Skeletal muscle tissue (tissue), 7 donors: ENCODE results near the genes WNK4, AOC3 and TMEM106A.

DNA sequence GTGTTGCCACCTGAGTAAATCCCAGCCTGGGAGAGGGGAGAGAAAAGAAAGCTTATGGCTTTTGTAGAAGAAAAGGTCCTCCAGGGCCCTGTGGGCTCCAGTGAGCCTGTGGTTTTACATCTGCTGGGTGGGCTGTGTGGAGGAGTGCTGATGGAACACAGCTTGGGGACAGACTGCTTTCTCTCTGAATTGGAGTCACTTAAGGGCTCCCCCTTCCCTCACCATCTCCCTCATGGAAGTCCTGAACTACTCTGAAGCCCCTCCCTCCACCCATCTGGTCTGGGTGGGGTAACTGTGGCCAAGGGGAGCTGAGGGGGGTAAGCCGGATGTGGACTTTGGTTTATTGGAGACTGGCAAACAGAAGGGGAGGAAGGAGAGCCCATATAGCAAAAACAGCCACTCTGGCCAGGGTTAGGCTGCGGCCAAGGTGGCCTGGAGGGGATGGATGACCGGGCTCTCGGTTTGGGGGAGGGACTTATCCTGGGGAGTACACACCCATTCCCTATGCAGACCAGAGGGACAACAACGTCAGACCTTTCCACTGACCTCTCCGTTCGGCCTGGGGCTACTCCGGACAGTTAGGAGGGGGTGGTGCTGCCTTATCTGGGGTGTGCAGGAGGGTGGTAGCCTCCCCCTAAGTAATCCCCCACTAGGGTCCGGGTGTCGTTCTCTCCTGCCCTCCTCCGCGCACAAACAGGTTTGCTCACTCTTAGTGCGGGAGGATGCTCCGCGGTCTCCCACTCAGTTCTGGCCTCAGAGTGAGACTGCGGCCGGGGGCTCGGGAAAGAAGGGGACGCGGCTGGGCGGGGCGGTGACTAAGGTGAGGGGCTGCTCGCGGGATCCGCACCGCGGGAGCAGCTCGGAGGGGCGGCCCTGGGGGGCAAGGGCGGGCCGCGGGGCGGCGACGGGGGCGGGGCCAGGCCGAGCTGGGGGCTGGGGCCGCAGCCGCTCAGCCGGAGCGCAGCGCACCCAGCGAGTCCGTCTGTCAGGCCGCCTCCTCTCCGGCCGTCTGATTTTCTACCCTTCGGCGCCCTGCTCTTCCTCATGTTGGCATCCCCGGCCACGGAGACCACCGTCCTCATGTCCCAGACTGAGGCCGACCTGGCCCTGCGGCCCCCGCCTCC is at the start of gene WNK4:
TSS of gene WNK4 (plus strand) at position 956 of the 1,124 bp plus-strand sequence.
- PRO-cap, 3 experiments = no peak in any of the 3 experiments
- RAMPAGE, long total RNA = no peak
- RRBS, 2 experiments = 6 to 8% methylated on average over 24 to 26 of the region's 55 CpGs

- PRO-cap, 3 experiments = no peak in any of the 3 experiments
- RAMPAGE, long total RNA = no peak
- RRBS, 2 experiments = no CpG with 5 or more reads among the region's 10 CpGs
These were observed 512 bp downstream of the COA3 start for GRCh38 chr17:42798058-42798326.

- PRO-cap, 3 experiments = peak in 3 of 3 experiments; most common plus-strand start chr17:42851233 (in 3)
- RAMPAGE, long total RNA = start-site peak on the plus strand at chr17:42851184-42851220, 54 and 47 reads in 2 replicates
- RRBS, 2 experiments = 5 to 7% methylated on average over 6 of the region's 22 CpGs
These were observed at the start of gene AOC3 for GRCh38 chr17:42850738-42851773. Gene AOC3 (plus strand): TSS chr17:42851199.

DNA sequence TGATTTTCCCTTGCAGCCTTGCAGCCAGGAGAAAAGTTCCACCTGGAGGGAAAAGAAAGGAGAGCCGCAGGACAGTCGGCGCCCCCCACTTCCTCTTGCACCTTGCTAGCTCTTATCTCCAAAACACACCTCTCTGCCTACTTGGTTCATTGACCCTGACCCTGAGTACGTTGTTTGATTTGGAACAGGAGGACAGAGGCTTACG is 15.7 kb downstream of the AOC3 start:
- PRO-cap, 3 experiments = no peak in any of the 3 experiments
- RAMPAGE, long total RNA = no peak
- RRBS, 2 experiments = no CpG with 5 or more reads among the region's 5 CpGs

DNA sequence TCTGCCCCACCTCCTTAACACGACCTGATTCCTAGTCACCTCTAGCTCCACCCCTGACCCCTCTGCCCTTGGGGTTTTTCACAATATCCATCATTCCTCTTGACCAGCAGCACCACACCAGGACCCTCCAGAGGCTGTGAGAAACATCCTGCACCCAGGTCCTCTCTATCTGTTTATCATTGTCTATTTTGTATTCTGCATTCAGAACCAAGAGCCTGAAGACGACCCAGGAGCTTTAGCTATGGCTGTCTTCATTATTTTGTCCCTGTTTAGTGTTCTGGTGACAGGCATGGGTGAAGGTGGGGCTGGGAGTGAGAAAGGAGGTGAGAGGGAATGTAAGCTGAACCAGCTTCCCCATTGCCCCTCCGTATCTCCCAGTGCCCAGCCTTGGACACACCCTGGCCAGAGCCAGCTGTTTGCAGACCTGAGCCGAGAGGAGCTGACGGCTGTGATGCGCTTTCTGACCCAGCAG is 16.1 kb downstream of the AOC3 start:
- PRO-cap, 3 experiments = no peak in any of the 3 experiments
- RAMPAGE, long total RNA = no peak
- RRBS, 2 experiments = no CpG with 5 or more reads among the region's 6 CpGs

DNA sequence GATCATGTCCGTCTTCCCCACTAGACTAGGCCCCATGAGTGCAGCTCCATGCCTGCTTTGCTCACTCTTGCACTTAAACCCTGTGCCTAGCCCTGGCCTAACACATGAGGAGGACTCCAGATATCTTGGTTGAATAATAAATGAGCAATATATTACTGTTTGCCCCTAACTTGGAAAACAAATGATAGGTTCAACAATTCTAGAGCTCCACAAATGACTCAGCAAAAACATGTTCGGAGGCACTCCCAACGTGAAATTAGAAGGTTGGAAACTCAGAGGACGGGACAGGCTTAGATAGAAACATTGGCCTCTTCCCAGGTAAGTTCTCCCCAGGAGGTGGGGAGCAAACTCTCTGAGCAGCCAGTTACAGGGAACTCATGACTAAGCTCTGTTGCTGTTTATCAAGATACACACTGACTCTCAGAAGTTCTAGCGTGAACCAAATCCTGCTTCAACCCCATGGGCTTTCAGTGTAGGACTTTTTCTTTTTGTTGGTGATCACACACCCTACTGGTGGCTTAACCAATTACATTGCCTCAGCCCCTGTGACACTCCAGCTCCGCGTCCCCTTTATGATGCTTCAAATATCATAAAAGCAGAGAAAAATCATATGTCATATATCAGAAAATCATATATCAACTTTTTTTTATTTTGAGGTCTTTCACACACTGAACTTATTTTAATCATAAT is 28.5 kb downstream of the G6PC1 start:
- PRO-cap, 3 experiments = no peak in any of the 3 experiments
- RAMPAGE, long total RNA = no peak
- RRBS, 2 experiments = no CpG with 5 or more reads among the region's 7 CpGs

DNA sequence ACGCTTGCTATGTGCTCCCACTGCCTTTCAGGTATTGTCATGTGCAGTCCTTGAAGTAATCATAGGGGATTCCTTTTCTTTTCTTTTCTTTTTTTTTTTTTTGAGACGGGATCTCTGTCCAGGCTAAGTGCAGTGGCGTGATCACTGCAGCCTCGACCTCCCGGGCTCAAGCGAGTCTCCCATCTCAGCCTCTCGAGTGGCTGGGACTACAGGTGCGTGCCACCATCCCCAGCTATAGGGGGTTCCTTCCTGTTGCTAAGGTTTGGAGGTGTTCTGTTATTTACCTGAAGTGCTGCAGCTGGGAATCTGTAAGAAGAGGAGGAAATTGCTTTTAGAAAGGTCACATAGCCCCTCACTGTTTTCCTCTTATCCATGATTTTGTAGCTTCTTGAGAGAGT is 861 bp downstream of the RPL27 start:
- PRO-cap, 3 experiments = no peak in any of the 3 experiments
- RAMPAGE, long total RNA = no peak
- RRBS, 2 experiments = no CpG with 5 or more reads among the region's 8 CpGs

GRCh38 chr17:43019214-43019700 is 2.9 kb downstream of the VAT1 start:
- PRO-cap, 3 experiments = no peak in any of the 3 experiments
- RAMPAGE, long total RNA = no peak
- RRBS, 2 experiments = no CpG with 5 or more reads among the region's 6 CpGs

DNA sequence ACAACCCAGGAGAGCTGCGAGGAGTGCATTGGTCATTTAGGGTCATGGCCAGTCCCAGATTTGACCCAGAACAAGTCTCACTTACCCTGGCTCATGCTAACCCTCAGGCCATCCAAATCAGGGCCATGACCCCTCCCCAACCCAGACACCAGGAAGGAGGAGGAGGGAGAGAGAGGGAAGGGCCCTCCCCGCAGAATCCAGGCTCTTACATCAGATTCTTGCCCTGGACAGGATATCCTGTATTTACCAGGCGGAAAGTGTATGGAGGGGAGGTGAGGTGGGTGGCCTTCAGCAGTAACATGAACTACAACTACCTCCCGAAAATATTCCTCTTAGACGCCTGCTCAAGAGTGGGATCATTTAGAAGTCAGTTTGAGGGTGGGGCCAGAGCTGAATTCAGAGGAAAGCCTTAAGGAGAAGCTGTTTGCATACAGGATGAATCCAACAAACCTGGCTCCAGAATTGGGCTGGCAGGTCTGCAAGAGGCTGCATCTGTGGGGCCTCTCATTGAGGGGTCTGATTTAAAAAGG is 2.1 kb downstream of the VAT1 start:
- PRO-cap, 3 experiments = peak in 1 of 3 experiments; most common plus-strand start position 459 of the sequence (in 1); most common minus-strand start position 204 of the sequence (in 1)
- RAMPAGE, long total RNA = no peak
- RRBS, 2 experiments = no CpG with 5 or more reads among the region's 5 CpGs

- PRO-cap, 3 experiments = no peak in any of the 3 experiments
- RAMPAGE, long total RNA = no peak
- RRBS, 2 experiments = no CpG with 5 or more reads among the region's 16 CpGs
These were observed 9.6 kb upstream of the BRCA1 start for GRCh38 chr17:43134628-43135285.

GRCh38 chr17:43207594-43208411 is 3.9 kb upstream of the TMEM106A start:
- PRO-cap, 3 experiments = no peak in any of the 3 experiments
- RAMPAGE, long total RNA = no peak
- RRBS, 2 experiments = no CpG with 5 or more reads among the region's 6 CpGs

- PRO-cap, 3 experiments = peak in 3 of 3 experiments; most common plus-strand start chr17:43211875 (in 2); most common minus-strand start chr17:43211741 (in 3)
- RAMPAGE, long total RNA = no peak
- RRBS, 2 experiments = 26 to 27% methylated on average over 18 of the region's 56 CpGs
These were observed at the start of gene TMEM106A for GRCh38 chr17:43211371-43212530. Gene TMEM106A (plus strand): TSS chr17:43211875.

- PRO-cap, 3 experiments = no peak in any of the 3 experiments
- RAMPAGE, long total RNA = no peak
- RRBS, 2 experiments = no CpG with 5 or more reads among the region's 29 CpGs
These were observed 44.2 kb upstream of the CCDC200 start for GRCh38 chr17:43272544-43273118.

GRCh38 chr17:43273170-43273505 is 44.7 kb upstream of the CCDC200 start:
- PRO-cap, 3 experiments = no peak in any of the 3 experiments
- RAMPAGE, long total RNA = no peak
- RRBS, 2 experiments = no CpG with 5 or more reads among the region's 24 CpGs

- PRO-cap, 3 experiments = peak in 3 of 3 experiments; most common plus-strand start chr17:43389321 (in 1); most common minus-strand start chr17:43389473 (in 3)
- RAMPAGE, long total RNA = no peak
- RRBS, 2 experiments = no CpG with 5 or more reads among the region's 36 CpGs
These were observed 9.5 kb upstream of the ARL4D start for GRCh38 chr17:43389006-43389987.

- PRO-cap, 3 experiments = no peak in any of the 3 experiments
- RAMPAGE, long total RNA = no peak
- RRBS, 2 experiments = no CpG with 5 or more reads among the region's 2 CpGs
These were observed 1.6 kb downstream of the ETV4 start for GRCh38 chr17:43544487-43544909.

DNA sequence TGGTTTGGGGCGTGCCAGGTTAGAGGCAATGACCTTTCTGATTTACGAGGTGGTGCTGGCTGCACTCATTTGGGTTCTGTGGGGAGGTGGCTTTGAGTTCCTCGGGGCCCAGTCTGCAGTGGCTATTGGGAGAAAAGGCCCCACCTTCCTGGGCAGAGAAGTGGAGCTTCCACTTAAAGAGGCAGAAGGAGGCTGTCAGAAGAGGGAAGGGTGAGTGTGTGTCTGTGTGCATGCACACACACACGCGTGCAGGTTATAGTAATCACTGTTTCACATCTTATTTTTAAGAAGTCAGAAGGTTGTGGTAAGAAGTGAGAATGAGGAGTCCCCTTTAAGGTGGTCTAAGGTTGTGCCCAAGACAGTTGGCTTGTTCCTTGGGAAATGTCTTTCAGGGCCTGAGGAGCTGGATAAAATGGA is 10.3 kb upstream of the ETV4 start:
- PRO-cap, 3 experiments = no peak in any of the 3 experiments
- RAMPAGE, long total RNA = no peak
- RRBS, 2 experiments = no CpG with 5 or more reads among the region's 5 CpGs

DNA sequence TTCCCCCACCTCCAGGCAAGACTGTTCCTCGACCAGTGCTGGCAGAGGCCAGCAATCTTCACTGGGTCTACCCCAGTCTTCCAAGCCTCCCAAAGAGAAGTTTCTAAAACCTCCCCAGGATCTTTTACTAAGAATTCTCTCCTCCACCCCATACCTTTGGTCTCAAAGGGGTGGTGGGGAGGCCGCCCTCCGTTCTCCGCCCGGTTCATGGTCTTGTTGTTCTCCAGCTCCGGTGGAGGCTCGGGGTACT is 298 bp downstream of the SOST start:
- PRO-cap, 3 experiments = no peak in any of the 3 experiments
- RAMPAGE, long total RNA = no peak
- RRBS, 2 experiments = no CpG with 5 or more reads among the region's 7 CpGs

GRCh38 chr17:43772809-43773733 is 5.7 kb downstream of the DUSP3 start:
- PRO-cap, 3 experiments = no peak in any of the 3 experiments
- RAMPAGE, long total RNA = no peak
- RRBS, 2 experiments = no CpG with 5 or more reads among the region's 11 CpGs

DNA sequence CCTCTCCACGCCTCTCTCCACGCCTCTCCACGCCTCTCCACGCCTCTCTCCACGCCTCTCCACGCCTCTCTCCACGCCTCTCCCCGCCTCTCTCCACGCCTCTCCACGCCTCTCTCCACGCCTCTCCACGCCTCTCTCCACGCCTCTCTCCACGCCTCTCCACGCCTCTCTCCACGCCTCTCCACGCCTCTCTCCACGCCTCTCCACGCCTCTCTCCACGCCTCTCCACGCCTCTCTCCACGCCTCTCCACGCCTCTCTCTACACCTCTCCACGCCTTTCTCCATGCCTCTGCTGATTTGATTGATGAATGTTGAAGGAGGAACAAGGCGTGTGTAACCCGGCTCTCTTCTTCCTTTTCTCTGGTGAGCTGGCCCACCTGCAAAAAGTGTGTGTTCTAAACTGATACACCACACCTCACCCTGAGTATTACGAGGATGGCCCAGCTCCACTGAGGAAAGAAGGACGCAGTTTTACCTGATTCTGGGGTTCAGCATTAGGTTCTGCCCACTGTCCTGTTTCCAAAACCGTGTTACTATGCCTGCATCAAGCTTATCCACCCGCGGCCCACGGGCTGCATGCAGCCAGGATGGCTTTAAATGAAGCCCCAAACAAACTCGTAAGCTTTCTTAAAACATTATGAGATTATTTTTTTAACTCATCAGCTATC is 4.3 kb upstream of the CD300LG start:
- PRO-cap, 3 experiments = no peak in any of the 3 experiments
- RAMPAGE, long total RNA = no peak
- RRBS, 2 experiments = no CpG with 5 or more reads among the region's 33 CpGs